Neutrophil (primary cell): Measurements from ENCODE around the gene TBC1D21.

DNA sequence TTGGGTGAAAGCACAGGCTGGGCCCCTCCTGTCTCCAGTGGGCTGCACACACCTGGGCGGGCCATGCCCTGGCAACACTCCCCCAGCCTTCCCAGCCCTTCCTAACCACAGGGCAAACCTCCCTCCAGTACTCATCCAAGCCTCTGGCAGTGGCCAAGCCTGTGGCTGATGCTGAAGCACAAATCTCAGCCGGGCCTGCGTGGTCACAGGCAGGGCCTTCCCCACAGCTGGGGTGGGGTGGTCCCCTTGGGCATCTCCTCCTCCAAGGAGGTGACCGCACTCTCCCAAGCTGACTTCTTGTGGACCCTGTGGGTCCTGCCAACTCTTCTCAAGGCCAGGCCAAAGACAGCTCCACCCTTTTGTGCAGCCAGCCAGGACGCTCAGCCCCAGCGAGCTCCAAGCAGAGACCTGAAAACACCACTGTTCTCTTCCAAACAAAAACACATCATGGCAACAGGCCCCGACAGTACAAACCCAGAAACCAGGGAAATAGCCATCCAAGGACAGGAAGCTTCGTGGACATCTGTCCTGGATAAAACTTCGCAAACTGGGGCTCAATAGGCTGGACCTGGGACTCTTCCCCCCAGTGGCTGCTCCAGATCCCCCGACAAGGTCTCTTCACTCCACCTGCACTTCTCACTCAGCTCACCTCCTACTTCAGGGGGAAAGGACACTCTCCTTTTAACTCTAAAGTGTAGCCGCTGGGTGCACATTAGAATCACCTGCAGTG, 21.3 kb downstream of the GRAMD2A start:
- PRO-cap = no peak

- PRO-cap = no peak
Measured at GRCh38 chr15:72781087-72782190, 2.1 kb downstream of the ADPGK start.

DNA sequence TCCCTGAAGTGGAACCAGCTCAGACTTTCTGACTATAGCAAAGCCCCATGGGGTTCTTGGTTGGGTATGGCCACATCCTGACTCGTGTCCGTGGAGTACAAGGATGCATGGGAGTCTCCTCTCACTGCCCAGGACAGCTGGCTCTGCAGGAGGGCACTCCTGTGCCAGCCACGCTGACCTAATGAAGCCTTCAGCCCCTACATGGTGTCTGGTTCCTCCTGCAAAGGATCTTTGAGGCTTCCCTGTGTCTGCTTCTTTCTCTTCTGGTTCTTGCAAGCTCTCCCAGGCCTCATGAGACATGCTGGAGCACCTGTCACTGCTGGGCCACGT, 90.0 kb upstream of the ADPGK start:
- PRO-cap = no peak

DNA sequence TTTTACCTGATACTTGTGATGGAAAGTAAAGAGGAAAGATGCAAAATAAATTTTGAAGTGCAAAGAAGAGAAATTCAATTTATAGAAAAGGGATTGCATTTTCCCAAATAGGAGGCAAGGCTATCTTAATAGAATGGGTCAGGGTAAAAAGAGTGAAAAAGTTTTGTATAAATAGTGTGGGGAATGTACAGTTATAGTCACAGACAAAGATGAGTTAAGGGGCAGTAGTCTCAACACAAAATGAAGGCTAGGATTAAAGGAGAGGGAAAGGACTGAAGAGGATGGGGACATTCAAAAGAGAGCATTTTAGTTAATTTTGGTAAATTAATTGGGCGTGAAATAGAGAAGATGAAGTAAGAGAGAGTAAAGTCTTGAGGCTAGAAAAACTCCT, 36.2 kb downstream of the NEO1 start:
- PRO-cap = no peak

GRCh38 chr15:73264836-73265178, 104.0 kb downstream of the HCN4 start:
- PRO-cap = no peak

GRCh38 chr15:73634122-73634728, 1.0 kb upstream of the NPTN start:
- PRO-cap = no peak

GRCh38 chr15:73694260-73694756, 10.1 kb downstream of the CD276 start:
- PRO-cap = no peak

DNA sequence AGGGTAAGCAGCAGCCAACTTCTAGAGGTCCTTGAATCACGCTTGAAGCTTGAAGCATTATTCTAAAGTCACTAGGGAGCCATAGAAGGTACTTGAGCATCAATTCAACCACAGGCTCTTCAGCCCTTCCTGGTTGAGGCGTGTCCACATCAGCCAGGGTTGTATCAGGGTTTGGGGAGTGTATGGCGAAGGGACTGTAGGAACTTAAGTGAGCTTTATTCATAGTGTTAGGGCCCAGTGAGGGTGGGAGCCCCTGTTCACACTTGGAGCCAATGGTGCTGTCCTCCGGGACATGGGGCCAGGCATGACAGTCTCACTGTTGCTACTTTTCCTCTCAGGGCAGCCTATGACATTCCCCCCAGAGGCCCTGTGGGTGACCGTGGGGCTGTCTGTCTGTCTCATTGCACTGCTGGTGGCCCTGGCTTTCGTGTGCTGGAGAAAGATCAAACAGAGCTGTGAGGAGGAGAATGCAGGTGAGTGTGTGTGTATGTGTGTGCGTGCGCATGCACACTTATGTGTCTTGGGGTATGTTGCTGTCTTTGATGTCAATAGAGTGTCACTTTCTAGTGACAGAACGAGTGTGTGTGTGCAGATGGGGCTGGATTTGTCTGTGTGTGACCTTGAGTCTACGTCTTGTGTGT, 23.9 kb downstream of the CD276 start:
- PRO-cap = no peak

DNA sequence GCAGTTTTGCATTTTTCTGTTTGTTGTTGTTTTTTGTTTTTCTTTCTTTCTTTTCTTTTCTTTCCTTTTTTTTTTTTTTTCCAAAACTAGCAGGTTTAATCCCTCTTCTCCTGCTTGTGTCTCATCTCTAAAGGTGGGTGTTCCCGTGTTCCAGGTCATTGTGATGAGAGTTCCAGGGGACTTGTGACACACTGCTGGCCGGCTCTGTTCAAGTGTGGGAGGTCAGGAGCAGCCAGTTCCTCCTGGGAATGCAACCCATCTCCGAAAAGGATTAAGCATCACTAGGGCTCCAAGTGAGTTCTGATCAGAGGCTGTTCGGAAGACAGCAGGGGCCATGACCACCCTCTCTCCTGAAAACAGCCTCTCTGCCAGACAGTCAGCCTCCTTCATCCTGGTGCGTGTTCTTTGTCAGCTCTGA, at the start of gene TBC1D21:
Gene TBC1D21 (plus strand): TSS at position 189 of the 418 bp plus-strand sequence.
- PRO-cap = no peak

GRCh38 chr15:73951512-73952018, 25.3 kb downstream of the LOXL1 start:
- PRO-cap = unidirectional peak, minus-strand start at chr15:73951959

- PRO-cap = no peak
Measured at GRCh38 chr15:73964752-73965335, 27.3 kb downstream of the STOML1 start.

DNA sequence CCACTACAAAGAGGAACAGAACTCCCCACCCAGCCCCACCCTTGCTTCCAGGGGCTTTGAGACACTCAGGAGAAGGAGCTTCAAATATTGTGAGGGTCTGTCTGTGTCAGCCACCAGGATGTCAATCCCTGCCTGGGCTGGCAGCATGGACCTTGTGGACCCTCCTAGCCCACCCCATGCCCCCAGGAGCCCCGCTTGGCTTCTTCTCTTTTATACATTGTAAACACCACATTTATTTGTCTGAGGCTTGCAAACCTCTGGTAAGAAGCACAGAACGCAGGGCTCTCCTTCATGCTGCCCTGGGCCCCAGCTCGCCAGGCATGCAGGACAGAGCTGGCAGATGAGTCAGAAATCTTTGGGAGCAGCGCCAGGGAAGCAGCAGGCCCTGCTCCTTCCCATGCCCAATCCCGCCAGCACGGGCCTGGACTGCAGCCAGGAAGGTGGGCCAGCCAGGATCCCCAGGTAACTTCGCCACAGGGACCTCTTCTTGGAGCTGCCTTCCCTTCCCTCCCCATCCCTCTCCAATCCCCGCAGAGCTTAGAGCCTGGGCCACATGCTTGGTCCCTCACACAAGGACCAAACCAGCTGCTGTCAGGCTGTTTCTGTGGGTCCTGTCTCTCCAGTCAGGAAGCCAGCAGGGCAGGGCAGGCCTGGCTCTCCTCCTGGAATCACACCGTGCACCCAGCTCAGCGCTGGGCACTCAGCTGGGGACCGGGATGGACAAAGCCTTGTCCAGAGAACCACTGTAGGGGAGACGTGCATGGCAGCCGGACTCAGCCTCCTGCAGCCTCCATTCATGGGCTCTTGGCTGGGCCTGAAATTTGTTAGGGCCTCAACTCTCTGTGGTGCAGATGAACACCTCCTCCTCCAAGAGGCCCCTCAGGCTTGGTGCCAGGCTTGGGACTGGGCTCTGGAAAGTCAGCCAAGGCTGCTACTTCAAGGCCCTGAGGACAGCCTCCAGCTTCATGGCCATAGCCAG, 8.8 kb downstream of the STOML1 start:
- PRO-cap = no peak

GRCh38 chr15:74136935-74137603, 6.7 kb downstream of the ISLR2 start:
- PRO-cap = no peak

DNA sequence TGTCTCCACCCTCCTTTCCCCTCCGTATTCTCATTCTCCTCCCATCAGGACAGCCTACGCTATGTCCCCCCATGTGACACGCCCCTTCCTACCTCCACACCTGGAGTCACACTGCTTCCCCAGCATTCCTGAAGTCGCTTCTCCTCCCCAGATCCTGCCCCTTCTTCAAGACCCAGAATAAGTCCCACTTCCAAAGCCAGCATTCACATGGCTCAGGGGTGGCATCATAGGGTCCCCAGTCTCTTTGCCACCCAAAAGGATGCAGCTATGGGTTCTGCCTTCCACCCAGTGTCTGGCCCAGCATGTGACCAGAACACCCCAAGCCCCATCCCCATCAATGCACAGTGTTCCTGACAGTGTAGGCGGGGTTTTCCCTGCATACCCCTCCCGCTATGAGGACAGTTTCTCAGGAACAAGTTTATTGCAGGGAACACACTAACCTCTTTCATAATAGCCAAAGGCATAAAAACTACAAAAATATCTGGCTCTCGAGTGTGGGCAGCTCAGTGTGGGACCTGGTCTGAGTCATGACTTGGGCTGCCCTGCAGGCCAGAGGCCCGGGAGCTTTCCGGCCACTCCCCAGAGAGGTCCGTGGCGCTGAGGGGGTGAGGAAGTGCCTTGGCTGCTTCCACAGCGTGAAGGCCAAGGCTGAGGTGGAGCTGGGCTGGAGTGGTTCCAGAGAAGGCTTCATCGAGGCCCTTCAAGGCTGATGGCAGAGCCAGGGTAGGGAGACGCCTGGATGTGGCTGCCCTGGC, 5.7 kb downstream of the ISLR start:
- PRO-cap = no peak

DNA sequence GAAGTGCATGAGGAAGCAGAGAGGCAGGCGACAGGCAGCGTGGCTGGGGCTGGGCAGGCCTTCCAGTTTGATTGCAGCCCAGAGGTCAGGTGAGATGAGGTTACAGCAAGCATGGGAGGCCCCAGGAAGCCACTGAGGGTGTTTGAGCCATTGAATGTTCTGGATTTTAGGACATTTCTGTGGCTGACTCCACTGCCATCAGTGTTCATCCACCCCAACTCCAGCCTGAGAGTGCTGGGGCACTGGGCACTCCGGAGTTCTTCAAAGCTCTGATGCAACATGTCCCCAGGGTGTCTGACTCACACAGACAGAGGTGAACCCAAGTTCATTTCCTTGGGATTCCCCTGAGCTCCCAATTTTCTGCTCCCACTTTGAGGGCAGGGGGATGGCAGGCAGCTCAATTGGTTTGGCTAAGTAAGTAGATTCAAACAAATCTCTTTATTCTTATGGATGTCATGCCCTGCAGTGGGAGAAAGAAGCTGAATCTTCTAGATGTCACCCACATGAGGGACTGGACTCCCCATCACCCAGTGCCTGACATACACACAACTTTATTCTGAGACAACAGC, 2.2 kb downstream of the STRA6 start:
- PRO-cap = no peak

DNA sequence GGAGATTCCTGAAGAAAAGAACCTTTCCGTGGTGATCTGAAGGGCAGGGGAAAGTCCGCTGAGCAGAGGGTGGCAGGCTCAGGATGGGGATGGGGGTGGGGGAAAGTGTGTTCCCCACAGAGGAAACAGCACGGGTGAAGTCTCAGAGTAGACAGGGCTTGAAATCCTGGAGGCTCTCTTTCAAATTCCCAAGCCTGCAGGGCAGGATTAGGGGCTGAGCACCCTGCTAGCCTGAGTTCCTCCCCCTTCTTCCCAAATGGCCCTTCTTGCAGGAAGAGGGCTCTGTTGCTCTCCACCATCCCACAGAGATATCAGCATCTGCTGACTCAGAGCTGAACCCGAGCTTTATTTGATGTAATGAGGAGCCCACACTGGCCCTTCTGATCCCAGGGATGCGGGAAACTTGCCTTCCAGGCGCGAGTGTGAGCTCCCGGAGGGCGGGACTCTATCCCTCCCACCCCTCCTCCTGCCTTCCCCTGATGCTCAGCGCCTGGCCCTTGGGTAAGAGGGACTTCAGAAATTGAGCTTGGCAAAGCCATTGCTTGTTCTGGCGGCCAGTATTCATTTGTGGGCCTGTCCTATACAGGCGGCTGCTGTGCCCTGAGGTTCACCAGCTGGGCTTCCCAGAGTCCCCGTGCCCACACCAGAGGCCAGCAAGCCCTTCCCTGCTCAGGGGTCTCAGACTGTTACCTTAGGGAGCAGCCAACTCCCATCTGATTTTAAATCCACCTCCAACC, 1.4 kb upstream of the STRA6 start:
- PRO-cap = no peak

GRCh38 chr15:74239988-74240706, 4.0 kb downstream of the CCDC33 start:
- PRO-cap = no peak

GRCh38 chr15:74374198-74375043, 7.0 kb upstream of the CYP11A1 start:
- PRO-cap = no peak

- PRO-cap = no peak
Measured at GRCh38 chr15:74481415-74481783, 20.4 kb upstream of the UBL7 start.

- PRO-cap = no peak
Measured at GRCh38 chr15:74617505-74617951, 1.9 kb downstream of the CLK3 start.